Bronchus fibroblast of lung (primary cell): ENCODE measurements around the gene TMEM259.

GRCh38 chr19:906360-906979 lies 6.5 kb downstream of the R3HDM4 start:
- RAMPAGE, long total RNA: no peak

DNA sequence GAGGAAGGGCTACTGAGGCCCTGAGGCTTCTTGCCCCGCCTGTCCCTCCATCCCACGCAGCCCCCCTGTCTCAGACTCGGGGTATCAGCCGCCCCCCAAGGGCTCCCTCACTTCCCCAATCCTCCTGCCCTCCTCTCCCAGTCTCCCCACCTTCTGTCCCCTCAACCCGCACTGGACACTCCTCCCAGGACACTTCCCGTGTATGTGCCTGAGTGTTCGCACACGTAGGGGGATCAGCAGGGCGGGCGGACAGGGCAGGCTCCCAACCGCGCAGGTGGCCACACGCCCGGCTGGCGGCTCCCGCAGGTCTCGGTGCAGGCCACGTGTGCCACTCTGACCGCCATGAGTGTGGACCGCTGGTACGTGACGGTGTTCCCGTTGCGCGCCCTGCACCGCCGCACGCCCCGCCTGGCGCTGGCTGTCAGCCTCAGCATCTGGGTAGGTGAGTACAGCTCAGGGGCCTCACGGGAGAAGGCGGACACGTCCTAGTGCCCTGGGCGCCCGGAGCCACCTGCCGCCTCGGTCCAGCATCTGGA lies 2.1 kb downstream of the KISS1R start:
- RAMPAGE, long total RNA: no peak

GRCh38 chr19:944042-944659 lies 18.3 kb downstream of the ARID3A start:
- RAMPAGE, long total RNA: no peak

DNA sequence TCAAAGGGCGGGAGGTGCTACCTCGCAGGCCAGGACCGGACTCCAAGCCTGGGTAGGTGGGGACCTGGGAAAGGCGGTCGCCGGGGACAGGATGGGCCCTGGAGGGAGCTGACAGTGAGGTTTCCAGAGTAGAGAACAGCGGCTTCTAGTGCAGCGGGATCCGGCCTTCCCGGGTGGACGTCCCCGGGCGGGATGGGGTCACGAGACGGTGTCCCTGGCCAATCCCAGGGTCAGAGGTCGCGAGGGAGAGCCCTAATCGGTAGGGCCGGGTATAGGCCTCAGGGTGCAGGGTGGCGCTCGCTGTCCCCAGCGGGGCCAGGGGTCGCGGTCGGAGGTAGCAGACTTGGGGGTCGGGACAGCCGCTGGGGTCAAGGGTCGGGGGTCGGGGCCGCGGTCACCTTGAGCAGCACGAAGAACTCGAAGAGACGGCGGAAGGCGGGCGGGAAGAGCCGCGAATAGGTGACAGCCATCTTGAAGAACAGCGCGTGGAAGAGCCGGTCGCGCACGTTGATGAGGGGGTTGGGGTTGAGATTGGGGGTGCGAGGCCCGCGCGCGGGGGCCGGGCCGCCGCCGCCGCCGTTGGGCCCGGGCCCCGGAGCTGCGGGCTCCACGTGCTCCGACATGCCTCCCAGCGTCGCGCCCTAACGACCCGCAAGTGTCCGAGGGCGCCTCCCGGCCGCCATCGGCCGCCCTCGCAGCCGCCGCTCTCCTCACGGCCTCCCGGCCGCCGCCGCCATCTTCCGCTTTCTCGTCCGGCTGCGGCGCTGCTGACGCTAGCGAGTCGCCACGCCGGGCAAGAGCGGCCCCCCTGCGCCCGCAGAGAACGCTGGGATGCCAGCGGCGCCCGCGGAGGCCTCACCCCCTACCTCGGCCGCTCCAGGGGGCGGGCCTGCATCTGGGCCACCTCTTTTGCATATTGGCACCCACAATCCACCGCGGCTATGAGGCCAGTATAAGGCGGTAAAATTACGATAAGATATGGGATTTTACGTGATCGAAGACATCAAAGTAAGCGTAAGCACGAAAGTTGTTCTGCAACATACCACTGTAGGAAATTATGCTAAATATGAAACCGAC lies at the start of gene TMEM259:
Gene TMEM259, minus strand, starts transcription at position 750 of the 1,077 bp plus-strand sequence.
- RAMPAGE, long total RNA: no peak

DNA sequence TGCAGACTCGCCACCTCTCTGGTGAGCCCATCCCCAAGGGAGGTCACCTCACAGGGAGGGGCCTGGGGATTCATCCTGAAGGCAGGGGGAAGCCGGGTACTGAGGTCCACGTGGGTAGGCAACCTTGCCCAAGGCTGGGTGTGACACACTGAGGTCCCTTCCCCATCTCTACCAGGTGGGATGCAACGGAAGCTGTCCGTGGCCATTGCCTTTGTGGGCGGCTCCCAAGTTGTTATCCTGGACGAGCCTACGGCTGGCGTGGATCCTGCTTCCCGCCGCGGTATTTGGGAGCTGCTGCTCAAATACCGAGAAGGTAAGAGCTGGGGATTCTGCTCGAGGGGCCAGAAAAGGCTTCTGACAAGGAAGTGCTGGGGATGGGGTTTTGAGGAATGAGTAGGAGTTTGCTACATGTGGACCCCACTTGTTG lies 11.4 kb downstream of the ABCA7 start:
- RAMPAGE, long total RNA: no peak

GRCh38 chr19:1074592-1075285 lies 7.8 kb downstream of the ARHGAP45 start:
- RAMPAGE, long total RNA: no peak

- RAMPAGE, long total RNA: no peak
Measured at GRCh38 chr19:1079177-1080569, 12.7 kb downstream of the ARHGAP45 start.

GRCh38 chr19:1085163-1086374 lies 9.6 kb downstream of the POLR2E start:
- RAMPAGE, long total RNA: no peak

GRCh38 chr19:1086375-1087246 lies 8.6 kb downstream of the POLR2E start:
- RAMPAGE, long total RNA: no peak

DNA sequence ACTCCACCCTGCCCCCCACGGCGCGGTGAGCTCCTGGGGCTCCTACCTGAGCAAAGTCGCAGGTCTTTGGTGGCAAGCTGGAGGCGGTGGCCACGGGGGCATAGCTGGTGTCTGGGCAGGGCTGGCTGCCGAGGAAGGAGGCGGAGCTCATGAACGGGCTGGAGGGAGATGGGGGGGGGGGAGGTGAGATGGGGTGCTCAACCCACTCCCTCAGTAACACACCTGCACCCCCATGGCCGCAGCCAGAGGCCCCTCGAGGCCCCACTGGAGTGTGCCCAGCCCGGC lies 26.9 kb downstream of the SBNO2 start:
- RAMPAGE, long total RNA: no peak

DNA sequence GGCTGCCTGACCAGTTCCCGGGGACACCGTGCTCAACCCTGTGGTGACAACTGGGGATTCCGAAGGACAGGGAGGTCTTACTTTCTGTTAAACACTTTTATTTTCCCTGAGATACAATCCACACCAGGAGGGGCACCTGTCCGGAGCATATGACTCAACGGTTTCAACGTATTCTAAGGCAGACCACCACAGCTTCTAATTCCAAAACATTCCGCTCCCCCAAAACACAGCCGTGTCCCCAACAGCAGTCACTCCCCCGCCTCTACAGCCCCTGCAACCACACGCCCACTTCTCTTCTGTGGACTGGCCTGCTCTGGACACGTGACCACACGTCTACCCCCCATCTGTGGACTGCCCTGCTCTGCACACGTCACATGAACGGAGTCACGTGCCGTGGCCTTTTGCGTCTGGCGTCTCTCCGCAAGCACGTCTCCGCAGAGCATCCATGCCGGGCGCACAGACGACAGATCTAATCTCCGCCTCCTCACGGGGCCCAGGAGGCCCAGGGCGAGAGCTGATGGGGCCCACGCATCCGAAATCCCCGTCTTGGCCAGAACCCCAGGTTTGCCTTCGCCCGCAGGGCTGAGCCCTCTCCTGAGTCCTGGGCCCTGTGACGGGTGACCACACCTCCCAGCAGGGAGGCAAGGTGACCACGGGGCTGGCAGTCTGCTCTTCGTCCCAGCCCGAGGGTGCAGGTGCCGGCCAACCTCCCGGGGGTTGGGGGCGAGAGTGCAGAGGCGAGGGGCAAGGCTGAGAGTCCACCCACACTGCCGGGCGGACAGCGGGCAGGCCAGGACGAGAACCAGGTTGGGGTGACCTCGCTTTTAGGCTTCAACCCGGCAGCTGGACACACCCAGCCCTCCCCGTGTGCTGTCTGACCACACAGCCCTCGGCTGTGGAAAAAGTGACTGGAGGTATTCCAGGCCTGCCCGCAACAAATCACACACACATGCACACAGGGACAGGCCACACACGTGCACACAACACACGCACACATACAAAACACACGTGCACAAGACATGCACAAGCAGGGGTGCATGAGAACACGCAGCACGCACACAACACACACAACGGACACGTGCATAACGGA lies 4.0 kb downstream of the SBNO2 start:
- RAMPAGE, long total RNA: no peak

- RAMPAGE, long total RNA: no peak
Measured at GRCh38 chr19:1183460-1184299, 9.6 kb upstream of the SBNO2 start.

DNA sequence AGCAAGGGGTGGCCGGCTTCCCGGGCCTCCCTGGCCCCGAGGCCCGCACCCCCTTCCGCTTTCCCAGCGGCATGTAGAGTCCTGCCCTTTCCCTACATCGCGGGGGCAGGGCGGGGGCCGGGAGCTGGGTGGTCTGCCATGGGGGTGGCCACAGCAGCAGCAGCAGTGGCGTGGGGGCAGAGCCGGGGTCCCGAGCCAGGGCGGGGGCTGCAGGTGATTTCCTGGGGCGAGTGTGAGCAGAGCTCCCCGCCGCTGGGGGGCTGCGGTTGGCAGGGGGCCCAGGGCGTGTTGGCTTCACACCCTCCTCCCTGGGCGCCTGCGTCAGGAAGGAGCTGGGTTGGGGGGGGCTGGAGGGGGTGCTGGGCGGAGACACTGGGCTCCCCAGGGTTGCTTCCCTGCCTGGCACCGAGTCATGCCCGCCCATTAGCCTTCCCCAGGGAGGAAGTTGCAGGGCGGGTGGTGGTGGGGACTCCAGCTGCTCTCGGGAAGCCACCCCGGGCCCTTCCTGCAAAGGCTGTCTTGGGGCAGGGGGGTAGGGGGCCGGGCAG lies 4.4 kb downstream of the MIDN start:
- RAMPAGE, long total RNA: no peak

DNA sequence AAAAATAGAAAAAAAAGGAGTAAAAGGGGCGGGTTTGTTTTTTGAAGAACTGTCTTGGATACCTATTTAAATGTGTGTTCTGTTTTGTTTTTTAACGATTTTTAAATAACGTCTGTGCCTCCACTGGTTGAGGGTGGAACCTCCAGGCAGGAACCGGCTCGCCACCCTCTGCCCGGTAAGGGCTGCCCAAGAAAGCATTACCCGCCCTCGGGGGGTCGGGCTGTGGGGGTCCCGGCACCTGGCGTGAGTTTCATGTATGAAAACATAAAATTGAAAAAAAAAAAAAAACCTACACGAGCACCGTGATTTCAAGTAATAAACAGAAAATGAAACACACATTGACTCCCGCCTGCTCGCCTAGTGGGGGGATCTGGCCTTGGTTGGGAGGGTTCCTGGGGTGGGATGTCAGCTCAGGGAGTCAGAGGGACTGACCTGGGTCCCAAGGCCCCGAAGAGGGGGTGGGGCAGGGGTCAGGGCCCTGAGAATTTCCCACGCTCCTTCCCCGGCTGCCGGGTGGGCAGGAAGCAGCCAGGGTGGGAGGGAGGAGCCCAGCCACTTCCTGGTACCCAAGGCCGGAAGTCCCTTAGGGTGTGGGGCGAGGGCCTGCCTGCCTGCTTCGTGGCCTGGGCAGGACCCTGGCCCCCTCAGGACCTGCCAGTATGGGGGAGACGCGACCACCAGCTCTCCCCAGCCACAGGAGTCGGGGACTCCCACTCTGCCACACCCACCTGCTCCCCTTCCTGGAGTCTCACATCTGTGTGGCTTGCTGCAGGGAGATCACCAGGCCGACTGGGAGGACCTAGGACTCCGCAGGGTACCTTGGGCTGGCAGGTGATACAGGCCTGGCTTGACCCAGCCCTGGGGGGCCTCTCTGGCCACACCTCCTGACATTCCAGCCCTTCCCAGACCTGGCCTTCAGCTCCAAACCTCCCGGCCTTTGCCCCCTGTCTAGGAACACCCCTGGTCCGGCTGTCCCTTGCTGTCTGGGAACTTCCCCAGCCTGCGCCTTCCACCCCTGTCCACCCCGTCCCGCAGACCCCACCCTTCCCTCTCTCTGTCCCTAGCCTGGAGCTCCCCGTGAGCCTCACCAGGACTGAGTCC lies 10.0 kb upstream of the CIRBP start:
- RAMPAGE, long total RNA: no peak

- RAMPAGE, long total RNA: no peak
Measured at GRCh38 chr19:1261715-1262357, 7.3 kb upstream of the CIRBP start.

DNA sequence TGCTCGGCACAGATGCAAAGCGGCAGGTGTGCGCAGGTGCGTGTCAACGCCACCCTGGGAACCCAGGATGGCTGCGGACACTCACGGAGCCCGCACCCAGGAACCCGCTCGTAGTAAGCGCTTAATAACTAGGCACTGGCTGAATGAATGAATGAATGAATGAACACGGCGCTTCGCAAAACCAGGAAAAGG lies 1.9 kb upstream of the CIRBP start:
- RAMPAGE, long total RNA: no peak

DNA sequence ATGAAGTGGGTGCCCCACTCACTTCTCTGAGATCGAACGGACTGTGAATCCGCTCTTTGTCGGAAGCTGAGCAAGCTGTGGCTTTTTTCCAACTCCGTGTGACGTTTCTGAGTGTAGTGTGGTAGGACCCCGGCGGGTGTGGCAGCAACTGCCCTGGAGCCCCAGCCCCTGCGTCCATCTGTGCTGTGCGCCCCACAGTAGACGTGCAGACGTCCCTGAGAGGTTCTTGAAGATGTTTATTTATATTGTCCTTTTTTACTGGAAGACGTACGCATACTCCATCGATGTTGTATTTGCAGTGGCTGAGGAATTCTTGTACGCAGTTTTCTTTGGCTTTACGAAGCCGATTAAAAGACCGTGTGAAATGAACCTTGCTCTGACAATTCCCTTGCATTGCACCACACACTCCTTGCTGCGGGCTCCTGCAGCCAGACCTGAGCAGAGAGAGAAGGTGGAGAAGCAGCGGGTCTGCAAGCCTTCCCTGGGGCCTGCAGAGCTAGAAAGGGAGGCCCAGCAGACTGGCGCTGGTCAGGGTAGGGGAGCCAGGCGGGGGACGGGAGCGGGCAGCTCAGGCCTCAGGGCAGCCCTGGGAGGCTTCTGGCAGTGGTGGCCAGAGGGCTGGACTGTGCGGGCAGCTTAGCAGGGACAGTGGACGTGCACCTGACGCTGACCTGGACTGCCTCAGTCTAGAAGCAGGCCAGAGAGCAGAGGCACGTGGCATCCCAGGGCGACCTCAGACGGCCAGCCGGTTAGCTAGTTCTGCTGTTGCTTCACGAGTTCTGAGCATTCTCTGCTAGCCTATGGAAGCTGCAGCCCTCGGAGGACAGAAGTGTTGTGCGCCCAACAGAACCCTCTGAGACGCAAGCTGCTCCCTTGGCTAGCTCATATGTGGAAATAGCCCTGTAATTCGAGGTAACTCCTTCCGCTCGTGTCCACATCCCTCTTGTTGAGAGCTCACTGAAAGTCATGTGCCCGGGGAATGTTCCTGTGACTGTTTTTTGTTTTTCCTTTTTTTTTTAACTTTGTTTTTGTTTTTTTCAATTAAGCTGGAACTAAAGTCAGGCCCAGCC lies 2.2 kb upstream of the FAM174C start:
- RAMPAGE, long total RNA: no peak

- RAMPAGE, long total RNA: no peak
Measured at GRCh38 chr19:1379824-1380372, 3.8 kb upstream of the NDUFS7 start.

GRCh38 chr19:1395370-1396565 lies 5.6 kb downstream of the GAMT start:
- RAMPAGE, long total RNA: no peak

DNA sequence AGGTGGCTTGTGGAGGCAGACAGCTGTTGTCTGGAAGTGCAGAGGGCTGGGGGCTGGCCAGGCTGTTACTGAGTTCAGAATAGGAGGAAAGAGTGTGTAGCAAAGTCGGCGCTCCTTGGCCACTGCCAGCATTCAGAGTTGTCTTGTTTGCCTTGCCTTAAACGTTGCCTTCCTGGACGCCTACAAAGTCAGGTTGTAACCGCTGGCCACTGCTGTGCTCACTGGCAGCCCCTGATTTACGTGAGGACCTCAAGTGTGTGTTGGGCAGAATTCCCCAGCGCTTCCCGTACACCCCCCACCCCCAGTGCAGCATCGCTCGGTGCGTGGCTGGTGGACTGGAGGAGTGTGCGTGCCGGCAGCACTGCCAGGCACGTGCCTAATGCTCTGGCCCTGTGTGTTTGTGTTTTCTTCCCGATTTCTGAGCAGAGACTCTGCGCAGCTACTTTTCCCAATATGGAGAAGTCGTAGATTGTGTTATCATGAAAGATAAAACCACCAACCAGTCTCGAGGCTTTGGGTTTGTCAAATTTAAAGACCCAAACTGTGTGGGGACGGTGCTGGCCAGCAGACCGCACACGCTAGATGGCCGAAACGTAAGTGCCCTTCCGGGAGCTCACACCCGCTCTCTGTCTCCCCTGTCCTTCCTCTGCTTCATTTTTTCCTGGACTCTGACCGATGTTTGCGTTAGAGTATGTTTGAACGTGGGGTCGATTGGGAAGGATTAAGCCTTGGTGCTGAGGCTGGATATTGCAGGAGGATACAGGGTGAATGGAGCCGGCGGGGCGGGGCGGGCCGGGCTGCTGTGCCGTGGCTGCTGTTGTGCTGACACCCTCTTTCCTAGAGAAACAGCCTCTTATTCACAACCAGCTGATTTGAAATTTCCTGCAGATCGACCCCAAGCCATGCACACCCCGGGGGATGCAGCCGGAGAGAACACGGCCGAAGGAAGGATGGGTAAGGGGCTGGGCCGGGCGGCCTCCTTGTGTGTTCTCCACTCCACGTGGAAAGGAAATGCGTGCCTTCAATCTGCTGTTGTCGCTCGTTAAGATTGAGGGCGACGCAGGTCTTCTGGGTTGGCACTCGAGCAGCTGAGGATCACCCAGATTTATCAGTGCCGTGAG lies 10.8 kb downstream of the DAZAP1 start:
- RAMPAGE, long total RNA: no peak